Measurements from ENCODE around the gene PBLD.

GRCh38 chr10:68097069-68097573, 12.2 kb upstream of the MYPN start:
- PRO-cap: no peak

- PRO-cap: no peak
Observed at GRCh38 chr10:68106708-68106983, 2.6 kb upstream of the MYPN start.

- PRO-cap: bidirectional peak, plus-strand start at chr10:68331366, minus-strand start at chr10:68331327; bidirectional peak, plus-strand start at chr10:68331702, minus-strand start at chr10:68331543; bidirectional peak, plus-strand start at chr10:68332096, minus-strand start at chr10:68331912
Observed at GRCh38 chr10:68331269-68331993, 433 bp upstream of the HNRNPH3 start.

DNA sequence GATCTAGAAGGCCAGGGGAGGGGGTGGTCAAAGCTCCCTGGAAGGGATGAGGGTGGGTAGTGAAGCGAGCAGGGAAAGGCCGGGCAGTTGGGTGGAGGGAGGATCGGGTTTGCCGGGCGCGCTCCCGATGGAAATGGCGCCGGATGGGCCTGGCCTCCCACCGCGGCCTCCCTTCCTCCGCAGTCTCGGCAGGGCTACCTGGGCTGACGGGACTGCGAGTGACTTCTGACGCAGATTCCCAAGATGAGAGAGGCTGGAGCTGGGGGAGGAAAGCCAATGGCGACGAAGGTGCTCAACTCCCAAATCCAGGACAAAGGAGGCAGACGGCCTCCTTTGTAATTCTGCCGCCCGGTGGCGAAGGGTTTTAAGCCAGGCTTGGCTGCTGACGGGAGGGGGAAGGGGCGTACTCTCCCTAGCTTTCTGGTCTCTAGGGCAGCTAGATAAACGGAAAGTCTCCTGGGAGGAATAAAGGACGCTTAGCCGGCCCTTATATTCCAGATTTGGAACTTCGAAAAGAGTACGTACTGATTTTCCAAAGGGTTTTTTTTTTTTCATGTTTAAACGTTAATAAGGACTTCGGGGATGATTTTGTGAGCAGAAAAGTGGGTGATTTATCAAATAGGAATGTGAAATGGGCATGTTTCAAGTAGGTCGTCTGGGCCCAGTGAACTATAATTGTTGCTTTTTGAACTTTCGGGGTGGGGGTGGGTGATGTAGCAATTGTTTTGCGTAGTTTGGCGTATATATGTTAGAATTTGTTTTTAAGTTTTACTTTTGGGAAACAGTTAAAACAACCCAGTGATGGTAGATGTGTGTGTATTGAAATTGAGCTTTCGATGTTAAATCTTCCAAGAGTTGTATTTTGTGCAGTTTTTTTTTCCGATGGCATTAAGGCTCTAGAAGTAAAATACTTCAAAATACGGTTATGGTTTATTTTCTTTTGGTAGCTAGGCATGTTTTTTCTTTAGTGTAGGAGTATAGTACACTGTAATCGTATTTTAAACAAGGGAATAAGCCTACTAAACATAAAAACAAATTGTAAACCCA, at the start of gene PBLD:
Gene PBLD, minus strand, starts transcription at position 343 of the 1,047 bp plus-strand sequence.
- PRO-cap: bidirectional peak, plus-strand start at position 246 of the sequence, minus-strand start at position 337 of the sequence

- PRO-cap: no peak
Observed at GRCh38 chr10:68337533-68338089, 4.9 kb upstream of the PBLD start.

- PRO-cap: no peak
Observed at GRCh38 chr10:68599173-68599930, 39.2 kb downstream of the TET1 start.

GRCh38 chr10:69051960-69052780, 35.7 kb upstream of the SRGN start:
- PRO-cap: no peak

GRCh38 chr10:69072718-69073475, 15.0 kb upstream of the SRGN start:
- PRO-cap: no peak

- PRO-cap: bidirectional peak, plus-strand start at chr10:69086375, minus-strand start at chr10:69086305
Observed at GRCh38 chr10:69085942-69086474, 1.9 kb upstream of the SRGN start.

GRCh38 chr10:69101194-69101745, 13.4 kb downstream of the SRGN start:
- PRO-cap: no peak

GRCh38 chr10:69180787-69181512, 916 bp downstream of the SUPV3L1 start:
- PRO-cap: no peak

DNA sequence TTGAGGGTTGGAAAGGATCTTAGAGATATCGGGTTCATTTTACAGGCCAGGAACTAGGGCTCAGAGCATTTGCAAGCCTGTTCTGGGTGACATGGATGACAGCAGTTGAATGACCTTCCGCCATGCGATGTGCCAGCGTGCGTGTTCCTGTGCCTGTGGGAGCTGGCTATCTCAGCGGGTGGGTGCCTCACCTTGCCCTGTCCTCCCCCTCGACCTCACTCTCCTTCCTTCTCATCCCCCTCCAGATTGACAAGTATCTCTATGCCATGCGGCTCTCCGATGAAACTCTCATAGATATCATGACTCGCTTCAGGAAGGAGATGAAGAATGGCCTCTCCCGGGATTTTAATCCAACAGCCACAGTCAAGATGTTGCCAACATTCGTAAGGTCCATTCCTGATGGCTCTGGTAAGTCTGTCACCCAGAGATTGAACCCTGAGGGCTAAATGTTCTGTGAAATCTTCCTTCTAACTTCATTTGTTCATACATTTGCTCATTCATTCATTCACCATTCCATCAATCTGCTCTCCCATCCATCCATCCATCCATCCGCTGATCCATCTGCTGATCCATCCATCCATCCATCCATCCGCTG, 25.0 kb downstream of the HK1 start:
- PRO-cap: no peak

DNA sequence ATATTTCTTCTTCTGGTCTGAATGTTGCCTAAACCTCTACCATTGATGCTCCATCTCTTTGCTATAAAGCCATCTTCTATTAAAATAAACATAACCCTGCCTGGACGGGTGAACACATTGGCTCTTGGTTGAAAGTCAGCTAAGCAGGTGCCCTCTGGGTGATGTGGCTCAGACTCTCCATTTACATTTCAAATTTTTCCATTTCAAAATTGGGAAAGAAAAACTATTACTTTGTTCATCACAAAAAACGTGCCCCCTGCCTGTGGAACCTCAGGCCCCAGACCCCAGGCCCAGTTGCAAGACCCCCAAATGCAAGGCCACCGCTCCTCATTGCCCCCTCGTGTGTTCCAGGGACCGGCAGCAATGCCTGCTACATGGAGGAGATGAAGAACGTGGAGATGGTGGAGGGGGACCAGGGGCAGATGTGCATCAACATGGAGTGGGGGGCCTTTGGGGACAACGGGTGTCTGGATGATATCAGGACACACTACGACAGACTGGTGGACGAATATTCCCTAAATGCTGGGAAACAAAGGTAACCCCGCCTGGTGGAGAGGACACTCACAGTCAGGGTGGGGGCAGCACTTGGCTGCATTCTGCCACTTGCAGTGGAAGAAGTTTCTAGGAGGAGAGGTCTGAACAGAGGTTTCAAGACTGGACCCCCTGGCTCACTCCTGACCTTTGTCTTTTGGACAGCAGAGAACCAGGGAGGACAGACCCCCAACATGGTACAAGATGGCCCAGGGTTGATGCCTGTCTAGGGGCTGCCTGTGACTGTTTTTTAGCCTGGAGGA, 24.7 kb downstream of the TACR2 start:
- PRO-cap: no peak

DNA sequence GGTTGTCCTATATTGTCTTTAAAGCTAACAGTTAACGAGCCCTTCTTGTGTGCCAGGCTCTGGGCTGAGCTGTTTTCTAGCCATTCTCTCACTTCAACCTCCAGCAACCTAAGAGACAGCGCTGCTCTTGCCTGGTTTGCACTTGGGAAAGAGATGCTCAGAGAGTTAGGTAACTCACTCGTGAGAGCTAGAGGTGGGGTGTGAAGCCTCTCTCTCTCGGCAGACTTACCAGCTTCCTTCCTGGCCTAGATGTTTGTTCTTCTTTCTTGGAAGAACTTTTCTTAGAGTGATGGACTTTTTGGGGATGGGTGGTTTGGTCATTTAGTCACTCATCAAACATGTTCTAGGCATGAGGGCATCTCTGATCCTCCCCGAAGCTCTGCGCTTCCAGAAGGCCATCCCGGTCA, 14.2 kb downstream of the TSPAN15 start:
- PRO-cap: no peak

DNA sequence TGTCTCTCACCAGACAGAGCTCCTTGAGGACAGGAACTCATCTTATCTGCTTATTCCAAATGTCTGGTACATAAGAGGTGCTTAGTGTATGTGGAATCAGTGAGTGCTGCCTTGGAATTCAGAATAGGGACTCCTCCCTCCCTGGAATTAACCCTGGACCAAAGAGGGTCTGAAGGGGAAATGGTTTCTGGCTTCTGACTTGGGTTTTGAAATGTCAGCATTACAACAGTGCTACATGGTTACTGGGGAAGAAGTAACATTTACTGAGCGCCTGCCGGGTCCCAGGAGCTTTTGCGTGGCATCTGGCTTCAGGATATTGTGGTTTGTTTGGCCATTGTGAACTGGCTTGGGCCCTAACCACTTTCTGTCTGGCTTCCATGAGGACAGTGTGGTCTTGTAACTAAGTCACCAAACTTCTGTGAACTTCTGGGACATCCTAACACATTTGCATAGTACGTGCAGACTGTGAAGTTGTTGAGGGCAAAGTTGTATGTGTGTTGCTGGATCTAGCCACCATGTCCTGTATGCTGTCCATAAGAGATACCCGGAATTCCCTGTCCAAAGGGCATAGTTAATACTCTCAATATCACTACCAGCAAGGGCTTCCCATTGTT, 21.3 kb downstream of the TSPAN15 start:
- PRO-cap: unidirectional peak, minus-strand start at position 120 of the sequence

DNA sequence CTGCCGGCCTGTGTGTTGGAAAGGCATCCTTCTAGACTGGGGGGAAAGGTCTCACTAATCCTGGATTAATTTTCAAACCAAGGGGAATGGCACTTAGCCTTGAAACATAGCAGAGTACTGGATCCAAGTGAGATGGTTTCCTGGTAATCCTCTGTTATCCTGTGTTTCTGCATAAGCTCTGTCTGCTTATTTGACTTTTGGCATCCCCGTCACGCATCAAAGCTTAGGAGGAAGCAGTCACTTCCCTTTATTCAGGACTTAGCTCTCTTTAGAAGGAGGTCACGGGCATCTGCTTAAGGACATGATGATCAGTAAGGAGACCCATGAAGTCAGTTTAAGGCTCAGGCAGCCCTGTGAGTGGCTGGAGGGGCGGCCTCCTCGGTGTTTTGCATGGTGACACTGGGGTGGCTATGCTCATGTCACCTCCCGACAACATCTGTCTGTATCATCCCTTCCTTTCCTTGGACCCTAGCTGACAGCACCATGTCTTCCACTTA, 30.1 kb downstream of the TSPAN15 start:
- PRO-cap: unidirectional peak, minus-strand start at position 129 of the sequence

GRCh38 chr10:69574549-69575257, 1.5 kb upstream of the NEUROG3 start:
- PRO-cap: no peak

- PRO-cap: no peak
Observed at GRCh38 chr10:69728436-69728677, 73.3 kb upstream of the COL13A1 start.

DNA sequence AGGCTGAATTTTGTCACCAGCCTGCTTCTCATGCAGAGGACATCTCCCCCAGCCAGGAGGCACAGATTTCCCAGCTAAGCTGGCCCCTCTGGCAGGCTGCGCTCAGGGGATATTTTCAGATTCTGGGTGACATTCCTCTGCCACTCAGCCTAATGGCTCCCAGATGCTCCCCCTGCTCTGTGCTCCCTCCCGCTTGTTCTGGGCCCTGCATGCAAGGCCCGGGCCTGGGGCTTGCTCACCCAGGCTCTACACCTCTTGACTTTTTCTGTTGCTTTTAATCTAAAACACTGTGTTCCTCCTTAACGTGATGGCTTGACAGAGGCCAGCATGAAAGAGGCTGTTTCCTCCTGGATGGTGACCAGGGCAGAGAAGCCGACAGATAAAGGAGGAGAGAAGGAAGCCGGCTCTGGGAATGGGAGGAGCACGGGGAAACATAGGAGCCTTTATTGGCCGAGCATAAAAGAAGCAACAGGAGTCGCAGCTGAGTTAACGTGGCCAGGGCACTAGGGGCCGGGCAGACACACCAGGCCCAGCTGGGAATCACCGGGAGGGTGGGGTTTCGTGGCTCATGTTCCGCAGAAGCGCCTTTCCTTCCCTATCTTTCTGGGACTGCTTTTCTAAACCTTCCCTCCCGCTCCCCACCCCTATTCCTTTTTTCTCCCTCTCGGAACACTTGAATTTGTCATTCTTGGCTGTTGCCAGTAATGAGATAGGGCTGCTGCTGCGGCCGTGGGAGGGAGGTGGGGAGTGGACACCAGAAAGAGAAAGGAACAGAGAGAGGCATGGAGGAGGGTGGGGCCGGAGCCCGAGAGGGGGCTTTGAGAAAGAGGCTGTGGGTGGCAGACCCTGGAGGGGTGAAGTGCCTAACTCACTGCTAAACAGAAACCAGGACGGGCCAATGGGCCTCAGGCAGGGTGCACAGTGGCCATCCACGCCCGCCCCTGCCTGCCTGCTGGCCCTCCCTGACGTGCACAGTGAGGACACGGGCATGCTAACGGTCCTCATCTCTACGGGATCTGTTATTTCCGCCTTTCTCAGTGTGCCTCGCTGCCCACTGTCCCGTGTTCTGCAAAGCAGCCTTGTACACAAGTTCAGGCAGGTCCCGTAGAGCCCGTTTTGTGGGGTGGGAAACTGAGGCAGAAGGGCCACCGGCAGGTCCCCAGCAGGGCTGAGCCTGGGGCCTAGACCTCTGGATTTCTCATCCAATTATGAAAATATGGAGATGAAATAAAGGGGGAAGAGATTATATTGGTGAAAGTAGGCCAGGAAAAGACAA, 65.1 kb downstream of the COL13A1 start:
- PRO-cap: unidirectional peak, plus-strand start at position 489 of the sequence

- PRO-cap: no peak
Observed at GRCh38 chr10:70093303-70093886, 39.2 kb downstream of the AIFM2 start.

All from left lung (tissue), 1 donor.